REH cell (cell line): ENCODE measurements around a stretch of chr4.

DNA sequence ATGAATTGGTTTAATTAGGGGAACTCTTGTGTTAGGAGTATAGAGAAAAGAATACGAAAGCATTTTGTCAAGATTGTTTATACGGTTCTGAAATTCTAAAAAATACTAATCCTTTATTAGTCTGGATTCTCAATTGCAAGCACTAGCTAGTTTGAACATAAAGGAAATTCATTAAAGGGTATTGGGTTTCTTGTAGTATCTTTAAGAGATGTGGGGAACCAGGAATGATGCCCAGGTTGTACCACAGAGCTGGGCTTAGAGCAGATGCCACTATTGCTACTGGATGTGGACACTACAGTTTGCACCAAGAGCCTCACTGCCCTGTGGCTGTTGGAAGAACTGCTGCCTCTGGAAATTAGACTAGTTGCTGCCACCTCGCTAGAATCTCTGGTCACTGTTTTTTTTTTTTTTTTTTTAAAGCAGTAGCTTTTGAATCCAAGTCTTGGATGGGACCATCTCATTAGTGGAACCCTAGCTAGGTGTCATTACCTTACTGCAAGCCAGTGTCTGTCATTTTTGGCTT is 105.4 kb downstream of the ARHGAP10 start:
- PRO-cap = no peak

DNA sequence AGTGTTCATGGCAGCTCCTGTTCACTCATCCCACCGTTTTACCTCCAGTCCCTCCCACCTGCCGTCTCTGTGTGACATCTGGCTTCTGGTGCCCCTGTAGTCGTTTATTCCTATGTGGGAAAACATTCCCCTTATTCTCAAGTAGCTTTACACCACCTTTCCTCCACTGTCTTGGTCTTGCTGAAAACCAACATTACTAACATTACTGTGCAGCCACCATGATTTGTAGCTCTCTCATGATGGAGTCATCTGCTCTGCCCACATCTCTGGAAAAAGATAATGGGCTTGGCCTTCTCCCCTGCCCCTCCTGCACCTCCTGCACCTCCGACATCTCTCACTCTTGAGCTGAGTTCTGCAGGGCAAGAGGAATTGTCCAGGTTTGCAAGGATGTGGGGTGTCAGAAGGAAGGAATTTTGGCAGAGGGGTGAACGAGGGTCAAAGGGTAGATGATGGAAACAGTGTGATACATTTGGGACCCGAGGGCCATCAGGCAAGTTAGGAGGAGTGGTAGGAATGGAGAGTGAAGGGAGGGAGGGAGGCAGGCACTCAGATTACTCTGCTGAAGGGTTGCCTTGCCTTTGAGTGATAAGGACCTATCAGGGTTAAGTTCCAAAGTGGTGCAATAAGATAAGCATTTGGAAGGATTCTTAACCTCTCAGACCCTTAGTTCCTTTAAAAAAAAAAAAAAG is 190.0 kb downstream of the ARHGAP10 start:
- PRO-cap = no peak

- PRO-cap = no peak
These were observed 281.8 kb downstream of the ARHGAP10 start for GRCh38 chr4:148013658-148014142.

DNA sequence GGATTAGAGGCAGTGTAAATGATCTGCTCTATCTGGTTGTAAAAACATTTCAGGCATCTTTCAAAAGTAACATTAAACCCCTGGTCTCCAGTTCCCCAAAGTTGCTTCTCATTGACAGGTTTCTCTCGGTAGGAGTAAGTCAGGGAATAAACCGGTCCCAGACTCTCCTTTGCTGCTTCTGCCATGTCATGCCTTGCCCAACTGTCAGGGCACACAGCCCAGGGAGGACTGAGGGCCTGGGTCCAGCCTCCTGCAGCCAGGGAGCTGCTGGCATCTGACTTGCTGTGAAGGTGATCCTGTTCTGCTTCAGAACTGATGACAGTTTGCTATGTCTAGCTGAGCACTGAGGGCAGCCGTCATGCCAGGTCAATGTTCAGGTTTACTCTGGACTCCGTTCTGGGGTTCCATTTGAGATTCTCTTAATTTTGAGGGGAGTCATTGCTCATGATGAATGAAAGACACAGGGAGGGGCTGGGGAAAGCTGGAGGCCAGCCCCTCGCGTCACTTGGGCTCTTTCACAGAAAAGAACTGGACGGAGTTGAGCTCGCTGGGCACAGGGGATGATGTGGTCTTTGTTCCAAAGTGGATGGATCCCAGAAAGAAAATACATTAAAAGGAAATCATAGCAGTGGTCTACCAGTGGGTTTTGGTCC is 312.4 kb downstream of the ARHGAP10 start:
- PRO-cap = no peak

- PRO-cap = no peak
These were observed 168.7 kb downstream of the NR3C2 start for GRCh38 chr4:148273414-148274032.

DNA sequence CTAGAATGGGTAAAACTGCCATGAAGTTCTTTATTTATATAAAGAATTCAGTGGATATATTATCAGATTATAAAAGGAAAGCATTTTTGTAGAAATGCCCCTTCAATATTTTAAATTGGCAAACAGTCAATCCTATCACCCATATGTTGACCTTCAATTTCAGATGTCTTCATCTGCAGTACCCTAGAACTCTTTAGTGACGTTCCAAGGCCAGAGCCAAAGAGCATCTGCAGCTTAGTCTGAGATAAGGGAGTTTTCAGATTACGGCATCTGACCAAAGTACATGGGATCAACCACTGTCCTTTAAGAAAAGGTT is 251.6 kb upstream of the NR3C2 start:
- PRO-cap = no peak

DNA sequence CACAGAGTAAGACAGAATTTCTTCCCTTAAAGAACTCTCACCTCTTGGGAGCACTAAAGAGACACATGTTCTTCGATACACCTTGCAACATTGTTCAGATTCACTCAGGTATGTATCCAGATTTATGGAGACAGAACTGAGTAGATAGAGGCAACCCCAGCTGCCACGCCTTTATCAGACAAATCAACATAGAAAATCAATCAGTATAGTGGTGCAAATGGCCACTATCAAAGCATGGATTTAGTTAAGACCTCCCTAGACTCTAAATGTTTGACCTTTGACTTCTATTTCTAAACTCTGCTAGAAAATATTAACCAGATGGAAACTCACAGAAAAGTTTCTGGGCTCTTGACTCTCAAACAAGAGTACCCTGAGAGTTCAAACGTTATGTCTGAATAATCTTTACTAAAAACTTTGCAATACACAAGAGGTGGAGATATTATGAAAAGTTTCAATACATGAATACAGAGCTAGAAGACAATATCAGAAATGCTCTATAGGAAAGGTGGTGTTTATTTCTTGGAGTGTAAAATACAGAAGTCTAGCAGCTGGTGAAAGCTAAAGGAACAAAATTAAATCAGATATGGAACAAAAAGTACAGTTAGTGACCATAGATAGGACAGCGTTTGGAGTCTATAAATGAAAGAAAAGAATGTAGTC is 411.4 kb downstream of the IQCM start:
- PRO-cap = no peak

DNA sequence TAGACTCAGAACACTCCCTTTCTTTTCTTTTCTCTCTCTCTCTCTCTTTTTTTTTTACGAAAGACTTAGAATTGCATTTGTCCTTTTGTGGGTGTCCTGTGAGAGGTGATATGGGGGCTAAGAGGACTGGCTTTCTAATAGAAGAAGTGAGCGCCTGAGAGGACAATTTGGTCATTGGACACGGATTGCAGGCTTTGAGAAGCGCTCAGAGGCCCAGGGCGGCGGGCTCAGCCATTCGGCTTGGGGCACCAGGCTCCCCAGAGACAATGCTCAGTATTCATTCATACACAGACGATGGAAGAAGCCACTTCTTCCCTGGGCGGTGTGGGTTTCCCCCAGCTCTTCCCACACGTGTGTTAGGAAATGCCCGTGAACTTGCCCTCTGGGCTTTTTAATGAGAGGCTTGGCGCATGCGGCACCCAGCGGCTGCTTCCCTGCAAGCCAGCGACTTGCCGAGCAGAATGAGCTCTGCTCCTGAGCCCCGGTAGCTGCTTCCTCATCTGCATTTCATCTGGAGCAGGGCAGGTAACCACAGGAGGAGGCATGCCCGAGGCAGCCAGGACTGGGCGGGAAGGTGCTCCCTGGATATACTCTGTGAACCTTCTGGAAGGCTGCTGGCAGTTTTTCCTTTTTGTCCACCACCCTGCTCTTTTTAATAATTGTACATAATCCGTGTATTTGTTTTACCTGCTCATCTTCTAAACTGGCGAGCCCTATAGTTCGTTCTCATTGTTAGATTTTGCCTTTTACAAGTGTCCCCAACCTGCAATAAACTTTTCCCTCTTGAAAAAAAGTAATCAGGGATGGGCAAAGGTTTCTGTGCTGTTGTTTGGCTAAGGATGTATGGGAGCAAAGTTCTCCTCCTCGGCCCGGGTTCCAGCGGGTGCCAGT is 178.6 kb downstream of the DCLK2 start:
- PRO-cap = no peak

DNA sequence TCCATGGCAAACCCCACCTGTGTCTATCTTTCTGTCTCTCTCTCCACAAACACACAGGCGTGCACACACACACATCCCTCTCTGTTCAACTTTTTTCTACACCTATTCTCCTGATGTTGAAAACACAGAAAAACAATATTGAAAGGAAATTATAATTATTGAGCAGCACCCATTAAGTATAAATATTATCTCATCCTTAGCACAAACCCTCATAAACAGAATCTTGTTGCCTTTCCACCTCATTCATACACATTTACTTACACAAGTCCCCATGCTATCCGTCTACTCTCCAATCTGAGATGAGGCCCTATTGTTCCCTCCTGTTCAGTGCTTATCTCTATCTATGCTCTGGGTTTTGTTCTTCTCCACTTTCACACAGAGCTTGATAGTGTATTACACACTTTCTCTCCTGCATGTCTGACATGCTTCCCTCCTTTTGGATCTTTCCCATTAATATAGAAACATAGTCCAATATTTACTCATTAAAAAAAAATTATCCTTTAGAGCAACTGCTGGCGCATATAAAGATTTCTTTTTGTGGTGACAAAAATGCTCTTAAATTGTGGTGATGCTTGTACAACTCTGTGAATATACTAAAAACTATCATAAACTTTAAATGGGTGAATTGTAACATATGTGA is 238.2 kb upstream of the MAB21L2 start:
- PRO-cap = no peak

- PRO-cap = no peak
These were observed 6.0 kb upstream of the MAB21L2 start for GRCh38 chr4:150575979-150576421.

- PRO-cap = no peak
These were observed 2.2 kb upstream of the MAB21L2 start for GRCh38 chr4:150579469-150580348.

GRCh38 chr4:150671067-150671497 is 89.1 kb downstream of the MAB21L2 start:
- PRO-cap = no peak

DNA sequence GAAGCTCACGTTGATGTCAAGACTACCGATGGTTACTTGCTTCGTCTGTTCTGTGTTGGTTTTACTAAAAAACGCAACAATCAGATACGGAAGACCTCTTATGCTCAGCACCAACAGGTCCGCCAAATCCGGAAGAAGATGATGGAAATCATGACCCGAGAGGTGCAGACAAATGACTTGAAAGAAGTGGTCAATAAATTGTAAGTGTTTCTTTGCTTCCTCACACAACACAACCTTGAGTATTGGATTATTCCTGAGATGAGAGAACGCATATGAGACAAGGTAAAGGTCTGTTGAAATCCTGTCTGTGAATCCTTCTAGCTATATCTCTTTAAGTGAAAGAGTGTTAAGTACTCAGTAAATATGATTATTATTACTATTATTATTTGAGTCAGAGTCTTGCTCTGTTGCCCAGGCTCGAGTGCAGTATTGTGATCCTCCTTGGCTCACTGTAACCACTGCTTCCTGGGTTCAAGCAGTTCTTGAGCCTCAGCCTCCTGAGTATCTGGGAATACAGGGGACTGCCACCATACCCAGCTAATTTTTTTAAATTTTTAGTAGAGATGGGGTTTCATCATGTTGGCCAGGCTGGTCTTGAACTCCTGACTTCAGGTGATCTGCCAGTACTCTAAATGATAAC is 3.6 kb downstream of the RPS3A start:
- PRO-cap = no peak

- PRO-cap = no peak
These were observed 4.4 kb downstream of the RPS3A start for GRCh38 chr4:151103520-151104489.

- PRO-cap = no peak
These were observed 14.6 kb downstream of the RPS3A start for GRCh38 chr4:151113442-151114958.

DNA sequence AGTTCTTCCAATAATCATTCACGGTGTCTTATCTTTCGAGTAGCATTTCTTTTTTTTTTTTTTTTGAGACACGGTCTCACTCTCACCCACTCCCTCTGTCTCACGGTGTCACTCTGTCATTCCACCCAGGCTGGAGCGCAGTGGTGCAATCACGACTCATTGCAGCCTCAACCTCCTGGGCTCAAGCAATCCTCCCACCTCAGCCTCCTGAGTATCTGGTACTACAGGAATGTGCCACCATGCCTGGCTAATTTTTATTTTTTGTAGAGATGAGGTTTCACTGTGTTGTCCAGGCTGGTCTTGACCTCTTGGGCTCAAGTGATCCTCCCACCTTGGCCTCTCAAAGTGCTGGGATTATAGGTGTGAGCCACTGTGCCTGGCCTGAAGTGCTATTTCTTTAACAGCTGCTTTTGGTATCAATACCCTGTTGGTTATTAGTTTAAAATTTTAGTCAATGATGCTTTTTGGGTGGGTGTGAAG is 69.0 kb downstream of the RPS3A start:
- PRO-cap = no peak

GRCh38 chr4:151174778-151175746 is 75.6 kb downstream of the RPS3A start:
- PRO-cap = no peak

DNA sequence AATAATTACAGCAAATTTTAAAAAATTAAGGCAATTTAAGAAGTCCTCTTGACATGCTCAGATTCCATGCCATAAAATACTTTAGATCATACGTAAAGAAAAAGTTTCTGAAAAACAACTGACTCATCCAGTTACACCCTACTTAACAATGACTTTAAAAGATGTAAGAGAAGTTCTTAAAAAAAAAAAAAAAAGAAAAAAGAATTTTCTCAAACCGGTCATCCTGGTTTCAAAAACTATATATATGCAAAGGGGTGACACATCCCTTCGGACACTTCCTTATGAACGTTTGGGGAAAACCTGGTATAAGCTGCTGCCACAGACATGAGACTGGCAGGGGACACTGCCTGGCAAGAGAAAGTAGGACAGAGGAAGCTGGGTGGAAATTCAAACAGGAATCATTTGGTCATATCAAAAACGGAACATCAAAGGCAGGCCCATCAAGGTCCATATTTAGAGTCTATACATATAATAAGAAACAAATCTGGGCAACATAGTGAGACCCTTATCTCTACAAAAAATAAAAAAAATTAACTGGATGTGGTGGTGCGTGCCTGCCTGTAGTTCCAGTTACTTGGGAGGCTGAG is 81.1 kb upstream of the PRSS48 start:
- PRO-cap = no peak

DNA sequence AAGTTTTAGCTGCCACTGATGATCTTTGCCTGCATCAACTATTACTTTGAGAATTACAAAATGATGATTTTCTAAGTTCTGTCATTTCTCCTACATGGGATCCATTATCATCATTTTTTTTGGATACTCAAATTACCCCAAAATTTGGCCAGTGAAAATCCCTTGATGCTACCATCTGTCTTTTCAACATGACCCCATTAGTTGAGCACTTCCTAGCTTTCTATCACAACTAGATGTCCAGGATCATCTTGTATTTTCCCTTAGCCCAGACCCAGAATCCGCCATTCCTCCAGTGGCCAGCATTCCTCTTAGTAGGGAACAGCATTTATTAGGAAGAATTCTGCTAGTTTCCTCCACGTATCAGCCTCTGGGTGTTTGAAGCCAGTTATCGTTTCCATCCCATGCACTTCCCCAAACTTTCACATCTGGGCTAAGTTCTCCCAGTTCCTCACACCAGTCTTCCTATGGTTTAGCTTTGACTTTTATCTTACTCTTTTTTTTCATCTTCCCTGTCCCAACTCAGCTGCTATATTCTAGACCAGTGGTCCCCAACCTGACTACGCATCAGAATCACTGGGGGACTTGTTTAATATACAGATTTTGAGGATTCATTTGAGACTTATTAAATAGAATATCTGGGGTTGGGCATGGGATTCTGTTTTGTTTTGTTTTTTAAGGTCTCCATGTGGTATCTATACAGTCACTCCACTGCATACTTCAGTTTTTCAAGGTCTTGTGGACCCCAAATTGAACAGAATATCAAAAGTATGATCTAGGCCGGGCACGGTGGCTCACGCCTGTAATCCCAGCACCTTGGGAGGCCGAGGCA is 53.5 kb upstream of the PRSS48 start:
- PRO-cap = no peak

DNA sequence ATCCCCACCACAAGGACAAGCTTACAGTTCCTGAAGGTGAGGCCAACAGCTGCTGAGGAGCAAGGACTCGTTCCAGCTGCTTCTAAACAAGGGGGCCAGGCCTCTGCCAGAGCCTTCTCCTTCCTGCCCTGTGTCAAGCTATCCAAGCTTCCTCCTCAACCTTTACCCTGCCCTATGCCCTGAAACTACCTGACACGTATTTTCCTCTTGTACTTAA is 8.8 kb downstream of the SH3D19 start:
- PRO-cap = no peak